Neural cell (in vitro differentiated cells): Measurements from ENCODE around the genes KCTD14 and RAB30.

GRCh38 chr11:77108506-77108750 lies 5.8 kb downstream of the OMP start:
- RAMPAGE, long total RNA, result no peak

DNA sequence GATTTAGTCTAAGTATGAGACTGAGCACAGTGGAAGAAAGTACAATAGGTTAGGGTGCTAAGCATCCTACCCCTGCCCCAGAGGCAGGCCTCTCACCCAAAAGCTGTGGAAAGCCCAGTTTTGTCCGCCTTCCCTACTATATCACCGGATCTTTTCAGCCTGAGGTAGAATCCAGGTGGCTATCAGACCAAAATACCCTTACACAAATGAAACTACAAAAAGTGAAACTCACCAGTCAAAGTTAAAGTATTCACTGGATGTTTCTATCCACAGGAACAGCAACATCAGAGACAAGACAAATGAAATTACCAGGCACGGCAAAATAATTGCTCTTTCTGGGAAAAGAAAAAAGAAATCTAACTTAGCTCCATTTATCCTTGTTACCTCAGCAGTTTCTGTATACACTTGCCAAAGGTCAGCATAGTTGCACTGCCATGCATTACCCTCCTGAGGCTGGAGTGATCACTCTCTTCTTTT lies 16.6 kb downstream of the GDPD4 start:
- RAMPAGE, long total RNA, result no peak

- RAMPAGE, long total RNA, result no peak
These were observed 1.2 kb downstream of the PAK1 start for GRCh38 chr11:77472788-77473084.

- RAMPAGE, long total RNA, result no peak
These were observed 1.3 kb upstream of the PAK1 start for GRCh38 chr11:77475134-77475700.

DNA sequence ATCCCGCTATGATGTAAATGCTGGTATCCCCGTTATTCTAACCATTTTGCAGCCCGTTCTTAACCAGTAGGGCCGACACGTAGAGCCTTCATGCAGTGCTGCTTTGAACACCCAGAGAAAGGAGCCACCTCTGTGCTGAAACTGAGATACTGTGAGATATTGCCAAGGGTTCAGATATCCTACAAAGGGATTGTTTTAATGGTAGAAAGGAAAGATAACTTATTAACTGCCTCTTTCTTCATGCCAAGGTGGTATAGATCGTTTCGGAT lies 883 bp downstream of the AQP11 start:
- RAMPAGE, long total RNA, result no peak

DNA sequence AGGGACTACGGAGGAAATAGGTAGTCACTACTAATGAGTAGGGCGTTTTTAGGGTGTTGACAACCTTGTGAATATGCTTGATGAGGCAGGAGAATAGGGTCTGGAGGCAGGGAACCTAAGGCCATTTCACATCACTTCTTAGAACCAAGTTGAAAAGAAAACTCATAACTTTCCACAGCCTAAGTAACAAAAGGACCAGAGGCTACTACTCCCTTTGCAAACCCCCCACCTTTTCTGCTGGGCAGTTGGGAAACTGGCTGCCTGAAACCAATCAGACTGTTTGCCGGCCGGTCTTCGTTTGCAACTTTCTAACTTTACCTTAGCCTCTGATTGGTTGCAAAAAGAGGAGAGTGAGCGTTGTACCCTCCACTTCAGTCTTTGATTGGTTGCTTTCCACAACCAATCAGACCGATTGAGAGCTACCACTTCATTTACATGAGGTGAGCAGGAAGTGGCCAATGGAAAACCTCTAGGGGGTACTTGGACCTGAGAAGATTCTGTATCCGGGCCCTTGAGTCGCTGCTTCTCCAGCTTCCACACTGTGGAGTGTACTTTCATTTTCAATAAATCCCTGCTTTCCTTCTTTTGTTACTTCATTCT lies 18.7 kb upstream of the CLNS1A start:
- RAMPAGE, long total RNA, result no peak

DNA sequence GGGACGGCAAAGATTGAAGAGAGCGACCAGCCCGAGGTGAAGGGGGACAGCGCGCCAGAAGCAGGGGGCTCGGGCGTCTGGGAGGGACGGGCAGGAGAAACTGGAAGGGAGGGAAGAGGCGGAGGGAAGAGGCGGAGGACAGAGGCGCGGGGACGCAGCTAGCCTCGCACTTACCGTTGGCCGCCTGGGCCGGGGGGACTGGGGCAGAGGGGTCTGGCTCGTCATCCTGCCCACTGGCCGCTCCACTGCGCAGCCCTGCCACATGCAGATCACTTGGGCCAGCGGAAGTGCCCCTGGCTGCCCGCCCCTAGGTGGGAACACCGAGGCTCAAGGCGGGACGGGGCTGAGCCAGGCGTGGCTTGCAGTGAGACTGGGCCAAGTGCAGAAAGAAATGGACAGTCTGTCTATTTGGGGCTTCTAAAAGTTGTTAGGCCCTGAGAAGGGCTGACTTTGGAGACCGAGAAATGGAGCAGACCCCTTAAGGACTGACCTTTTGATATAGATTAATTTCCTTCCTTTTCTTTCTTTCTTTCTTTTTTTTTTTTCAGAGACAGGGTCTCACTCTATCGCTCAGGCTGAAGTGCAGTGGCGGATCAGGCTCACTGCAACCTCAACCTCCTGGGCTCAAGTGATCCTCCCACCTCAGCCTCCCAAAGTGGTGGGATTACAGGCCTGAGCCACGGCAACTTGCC lies at the start of gene KCTD14:
Gene KCTD14, minus strand, starts transcription at position 291 of the 692 bp plus-strand sequence.
- RAMPAGE, long total RNA, result no peak

- RAMPAGE, long total RNA, result no peak
These were observed 12.3 kb upstream of the THRSP start for GRCh38 chr11:78051087-78052006.

GRCh38 chr11:78080589-78081463 lies 1.2 kb upstream of the NDUFC2 start:
- RAMPAGE, long total RNA, result no peak

DNA sequence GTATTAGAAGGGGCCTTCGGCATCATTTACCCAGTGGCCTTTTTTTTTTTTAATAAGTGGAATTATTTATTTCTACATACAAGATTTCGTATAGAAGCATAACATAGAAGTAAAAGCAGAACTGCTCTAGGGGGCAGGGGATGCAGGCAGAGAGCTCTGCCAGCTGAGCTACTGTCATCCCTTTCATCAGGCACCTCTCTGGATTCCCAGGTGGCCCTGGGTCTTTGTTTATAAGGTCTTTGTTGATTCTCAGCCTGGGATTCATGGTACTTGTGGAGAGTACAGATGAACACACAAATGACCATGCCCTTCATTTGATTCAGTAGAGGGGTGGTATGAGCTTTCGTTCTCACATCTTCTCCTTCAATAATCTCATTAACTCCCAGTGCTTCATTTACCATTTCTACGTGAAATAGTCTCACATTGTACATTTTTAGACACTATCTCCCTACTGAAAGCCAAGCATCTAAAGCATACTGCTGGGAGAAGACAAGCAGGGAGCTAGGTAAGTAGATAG lies 66.3 kb downstream of the GAB2 start:
- RAMPAGE, long total RNA, result no peak

DNA sequence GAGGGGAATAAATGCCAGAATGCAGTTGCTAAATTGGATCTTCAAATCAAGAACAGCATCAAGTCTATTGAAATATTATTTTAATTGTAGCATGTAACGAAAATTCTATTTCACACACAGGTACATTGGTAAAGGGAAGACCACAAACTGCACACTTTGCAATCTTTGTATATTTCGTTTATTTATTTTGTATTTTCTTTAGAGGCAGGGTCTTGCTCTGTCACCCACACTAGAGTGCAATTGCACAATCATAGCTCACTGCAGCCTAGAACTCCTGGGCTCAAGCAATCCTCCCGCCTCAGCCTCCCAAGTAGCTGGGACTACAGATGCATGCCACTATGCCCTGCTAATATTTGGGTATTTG lies 42.8 kb downstream of the GAB2 start:
- RAMPAGE, long total RNA, result no peak

GRCh38 chr11:78400007-78400600 lies 17.5 kb downstream of the GAB2 start:
- RAMPAGE, long total RNA, result no peak

GRCh38 chr11:78408553-78409266 lies 8.9 kb downstream of the GAB2 start:
- RAMPAGE, long total RNA, result no peak

GRCh38 chr11:78809722-78810279 lies 235.1 kb upstream of the NARS2 start:
- RAMPAGE, long total RNA, result no peak

DNA sequence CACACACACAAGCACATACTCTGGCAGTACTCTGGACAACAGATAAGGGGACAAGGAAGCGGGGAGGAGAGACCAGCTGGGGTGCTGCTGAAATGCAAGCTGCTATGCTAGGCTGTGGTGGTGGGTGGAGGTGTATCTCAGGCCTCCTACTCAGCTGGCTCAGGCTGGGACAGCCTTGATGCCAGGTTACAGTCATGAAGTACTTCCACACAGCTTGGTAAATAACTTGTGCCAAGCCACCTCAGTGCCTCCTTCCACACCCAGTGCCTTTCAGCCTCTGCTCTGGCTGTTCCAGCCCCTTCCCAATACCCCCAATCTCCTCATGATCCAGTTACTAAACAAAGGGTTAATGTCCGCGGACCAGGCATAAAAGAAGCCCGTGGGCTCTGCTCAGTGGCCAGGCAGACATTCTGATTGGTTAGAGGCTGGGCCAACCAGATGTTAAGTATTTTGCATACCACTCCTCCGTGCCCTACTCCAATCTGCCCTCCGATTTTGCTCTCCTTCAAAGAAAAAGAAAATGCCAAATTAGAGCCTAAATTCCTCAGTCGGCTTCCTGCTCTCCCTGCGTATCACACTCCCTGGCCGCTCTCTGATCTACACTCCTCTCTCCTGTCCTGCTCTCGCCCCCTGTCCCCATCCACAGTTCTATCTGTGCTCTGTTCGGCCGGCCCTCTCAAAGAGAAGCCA lies 373.9 kb downstream of the TENM4 start:
- RAMPAGE, long total RNA, result no peak

DNA sequence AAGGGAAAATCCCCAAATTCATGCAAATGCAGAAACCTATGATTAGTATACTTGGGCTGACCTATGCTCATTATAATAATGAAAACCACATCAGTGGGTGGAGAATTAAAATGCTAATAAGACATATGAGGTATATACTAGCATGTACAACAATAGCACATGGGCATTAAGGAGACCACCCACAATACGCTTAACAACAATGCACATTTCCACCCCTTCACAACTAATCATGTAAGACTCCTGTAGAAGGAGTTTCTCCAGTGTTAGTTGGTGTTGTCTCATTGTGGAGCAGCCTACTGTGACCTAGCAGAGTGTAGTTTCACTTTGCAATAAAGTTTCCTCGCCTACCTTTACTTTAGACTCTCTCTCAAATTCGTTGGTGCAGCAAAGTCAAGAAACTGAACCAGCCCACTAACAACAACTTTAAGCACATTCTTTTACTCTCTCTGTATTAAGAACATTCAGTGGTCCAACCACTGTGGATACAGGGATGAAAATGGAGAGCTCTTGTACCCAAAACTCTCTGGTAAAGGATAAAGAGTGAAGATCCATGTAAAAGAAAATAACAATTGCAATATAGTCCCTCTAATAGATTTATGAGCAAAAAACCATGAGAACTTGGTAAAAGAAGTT lies 863.6 kb downstream of the FAM181B start:
- RAMPAGE, long total RNA, result no peak

DNA sequence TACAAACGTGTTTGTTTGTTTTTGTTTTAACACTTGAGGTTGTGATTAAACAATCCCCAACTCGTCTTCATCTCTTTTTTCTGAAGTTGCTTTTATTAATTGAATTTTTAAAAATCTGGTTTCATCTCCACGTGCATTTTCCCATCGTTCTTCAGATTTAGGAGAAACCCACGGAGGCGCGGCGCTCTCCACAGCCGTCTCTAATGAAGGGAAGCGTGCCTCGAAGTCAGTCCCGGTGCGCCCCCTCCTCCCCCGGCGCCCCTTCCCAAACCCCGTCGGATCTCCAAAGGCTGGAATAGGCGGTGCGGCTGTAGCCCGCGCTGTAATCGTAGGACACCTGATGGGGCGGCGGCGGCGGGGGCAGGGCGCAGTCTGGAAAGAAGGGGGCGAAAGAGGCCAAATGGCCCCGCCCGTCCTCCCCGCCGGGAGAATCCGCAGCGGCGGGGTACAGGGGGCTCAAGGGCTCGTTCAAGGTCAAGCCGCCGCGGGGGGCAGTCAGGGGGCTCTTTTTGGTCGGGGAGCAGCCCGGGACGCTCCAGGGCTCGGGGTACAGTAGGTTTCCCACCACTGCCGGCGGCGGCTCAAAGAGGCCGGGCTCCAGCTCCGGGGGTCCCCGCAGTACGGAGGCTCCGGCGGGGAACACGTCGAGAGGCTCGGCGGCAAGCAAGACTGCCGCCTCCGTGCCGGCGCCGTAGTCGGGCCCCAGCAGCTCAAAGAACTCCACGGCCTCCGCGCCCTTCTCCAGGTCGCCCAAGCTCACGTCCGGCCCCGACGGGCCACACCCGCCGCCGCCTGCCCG lies 1.2 kb downstream of the FAM181B start:
- RAMPAGE, long total RNA, result no peak

DNA sequence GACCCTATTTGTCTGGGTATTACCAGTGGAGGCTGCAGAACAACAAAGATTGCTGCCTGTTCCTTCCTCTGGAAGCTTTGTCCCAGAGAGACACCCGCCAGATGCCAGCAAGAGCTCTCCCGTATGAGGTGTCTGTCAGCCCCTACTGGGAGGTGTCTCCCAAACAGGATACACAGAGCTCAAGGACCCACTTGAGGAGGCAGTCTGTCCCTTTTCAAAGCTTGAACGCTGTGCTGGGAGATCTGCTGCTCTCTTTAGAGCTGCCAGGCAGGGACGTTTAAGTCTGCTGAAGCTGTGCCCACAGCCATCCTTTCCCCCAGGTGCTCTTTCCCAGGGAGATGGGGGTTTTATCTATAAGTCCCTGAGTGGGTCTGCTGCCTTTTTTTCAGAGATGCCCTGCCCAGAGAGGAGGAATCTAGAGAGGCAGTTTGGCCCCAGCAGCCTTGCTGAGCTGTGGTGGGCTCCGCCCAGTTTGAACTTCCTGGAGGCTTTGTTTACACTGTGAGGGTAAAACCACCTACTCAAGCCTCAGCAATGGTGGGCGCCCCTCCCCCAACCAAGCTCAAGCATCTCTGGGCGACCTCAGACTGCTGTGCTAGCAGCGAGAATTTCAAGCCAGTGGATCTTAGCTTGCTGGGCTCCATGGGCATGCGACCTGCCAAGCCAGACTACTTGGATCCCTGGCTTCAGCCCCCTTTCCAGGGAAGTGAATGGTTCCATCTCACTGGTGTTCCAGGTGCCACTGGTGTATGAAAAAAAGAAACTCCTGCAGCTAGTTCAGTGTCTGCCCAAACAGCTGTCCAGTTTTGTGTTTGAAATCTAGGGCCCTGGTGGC lies 54.4 kb downstream of the DDIAS start:
- RAMPAGE, long total RNA, result no peak

GRCh38 chr11:82971194-82971716 lies 69.7 kb downstream of the DDIAS start:
- RAMPAGE, long total RNA, result no peak

DNA sequence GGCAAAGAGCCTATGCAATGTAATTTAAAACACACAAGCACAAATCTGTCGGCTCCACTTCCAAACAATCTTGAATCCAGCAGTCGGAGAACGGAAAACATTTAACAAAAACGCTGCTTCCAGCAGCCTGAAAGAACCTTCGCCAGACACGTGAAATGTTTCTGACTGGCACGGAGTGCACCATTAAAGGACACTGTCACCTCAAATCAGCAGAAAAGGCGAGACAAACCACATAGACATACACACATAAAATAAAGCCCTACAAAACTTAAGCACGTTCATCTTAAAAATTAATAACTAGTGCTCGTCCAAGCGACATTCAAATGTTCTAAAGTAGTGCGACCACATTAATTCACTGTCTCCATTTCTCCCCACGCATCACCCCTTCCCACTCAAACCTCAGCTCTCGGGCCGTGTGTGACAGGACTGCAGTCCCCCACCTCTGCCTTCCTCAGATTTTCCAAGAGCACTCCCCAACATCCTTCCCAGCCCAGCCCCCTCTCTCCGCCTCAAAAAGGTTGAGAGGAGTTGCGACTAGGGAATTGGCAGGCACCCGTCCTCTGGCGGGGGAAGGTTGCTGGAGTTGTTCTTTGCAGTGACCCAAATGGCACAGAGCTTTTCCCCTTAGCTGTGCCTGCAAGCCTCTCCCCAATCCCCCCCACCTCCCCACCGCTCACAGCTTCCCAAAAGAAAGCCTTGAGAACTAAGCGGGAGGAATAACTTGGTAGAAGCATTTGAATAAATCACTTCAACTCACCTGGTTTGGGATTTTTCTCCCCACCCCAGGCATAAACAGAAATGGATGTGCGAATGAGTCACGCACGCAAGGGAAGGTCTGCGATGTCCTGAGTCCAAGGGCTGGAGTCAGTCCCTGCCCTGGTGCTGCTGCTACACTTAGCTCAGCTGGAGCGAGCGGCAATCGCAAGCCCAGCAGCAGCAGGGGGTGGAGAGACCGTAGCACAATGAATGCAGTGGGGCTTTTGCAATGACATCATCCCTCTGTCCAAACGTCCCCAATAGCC lies at the start of gene RAB30:
Gene RAB30, minus strand, starts transcription at position 964 of the 1,022 bp plus-strand sequence.
- RAMPAGE, long total RNA, result start-site peak on the minus strand centred at position 872 of the sequence, 186 bp wide, 2,004 and 2,654 reads in 2 replicates